Measurements from ENCODE around the genes ARSB, CMYA5, ANKRD34B, DHFR and RASGRF2.

DNA sequence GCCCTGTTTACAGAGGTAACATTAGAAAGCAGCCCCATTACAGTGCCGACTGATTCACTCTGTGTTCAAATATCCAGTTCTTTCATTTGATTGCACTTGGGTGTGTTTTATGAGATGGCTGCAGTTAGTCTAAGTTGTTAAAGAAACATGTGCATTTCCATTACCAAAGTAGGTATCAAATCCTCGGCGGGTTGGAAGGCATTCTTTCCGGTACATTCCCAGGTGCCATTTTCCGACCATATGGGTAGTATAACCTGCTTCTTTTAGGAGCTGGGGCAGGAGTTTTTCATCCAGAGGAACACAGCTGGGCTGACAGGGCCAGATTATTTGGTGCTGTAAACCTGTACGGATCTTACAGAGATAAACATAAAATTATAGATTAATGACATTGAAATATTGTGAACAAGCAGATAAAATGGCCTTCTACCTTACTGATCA is 16.2 kb downstream of the ARSB start:
- PRO-cap: no peak
- RRBS: no CpG with 5 or more reads among the region's 6 CpGs

GRCh38 chr5:78984901-78985700 is at the start of gene ARSB:
ARSB (minus strand) TSS chr5:78985310.
- PRO-cap: bidirectional peak, plus-strand start at chr5:78985436, minus-strand start at chr5:78985277
- RRBS: 3% methylated on average over 47 of the region's 87 CpGs

- PRO-cap: no peak
- RRBS: no CpG with 5 or more reads among the region's 14 CpGs
These were observed 37.2 kb downstream of the DMGDH start for GRCh38 chr5:79032134-79032849.

DNA sequence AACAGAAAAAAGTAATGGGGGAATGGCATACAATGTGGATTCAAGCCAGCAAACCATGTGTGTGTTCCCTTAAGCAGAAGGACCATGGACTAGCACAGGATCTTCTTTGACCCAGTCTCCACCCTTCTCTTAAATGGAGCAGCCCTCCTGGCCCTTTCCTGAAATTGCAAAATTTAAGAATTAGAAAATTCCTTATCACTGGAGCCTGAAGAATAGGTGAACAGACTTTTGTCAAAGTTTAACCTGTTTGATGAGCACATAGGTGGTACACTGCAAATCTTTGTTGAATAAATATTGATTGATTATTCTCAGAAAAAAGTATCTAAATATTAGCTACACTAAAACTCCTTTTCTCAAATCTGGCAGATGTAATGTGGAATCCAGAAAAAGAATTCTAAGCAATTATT is 12.6 kb downstream of the DMGDH start:
- PRO-cap: no peak

DNA sequence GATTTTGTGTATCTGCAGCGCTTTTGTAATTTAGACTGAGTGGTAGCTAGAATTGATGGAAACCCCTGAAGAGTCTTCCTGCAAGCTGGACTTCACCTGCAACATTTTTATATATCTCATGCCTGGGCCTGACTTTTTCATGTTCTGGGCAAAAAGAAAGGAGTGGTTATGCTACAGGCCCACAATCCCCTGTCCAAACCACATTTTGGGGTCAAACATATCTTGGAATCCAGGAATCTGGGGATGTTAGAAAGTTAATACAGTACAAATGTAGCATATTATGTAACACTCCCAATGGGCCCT is 4.5 kb downstream of the BHMT start:
- PRO-cap: no peak
- RRBS: no CpG with 5 or more reads among the region's 1 CpG

DNA sequence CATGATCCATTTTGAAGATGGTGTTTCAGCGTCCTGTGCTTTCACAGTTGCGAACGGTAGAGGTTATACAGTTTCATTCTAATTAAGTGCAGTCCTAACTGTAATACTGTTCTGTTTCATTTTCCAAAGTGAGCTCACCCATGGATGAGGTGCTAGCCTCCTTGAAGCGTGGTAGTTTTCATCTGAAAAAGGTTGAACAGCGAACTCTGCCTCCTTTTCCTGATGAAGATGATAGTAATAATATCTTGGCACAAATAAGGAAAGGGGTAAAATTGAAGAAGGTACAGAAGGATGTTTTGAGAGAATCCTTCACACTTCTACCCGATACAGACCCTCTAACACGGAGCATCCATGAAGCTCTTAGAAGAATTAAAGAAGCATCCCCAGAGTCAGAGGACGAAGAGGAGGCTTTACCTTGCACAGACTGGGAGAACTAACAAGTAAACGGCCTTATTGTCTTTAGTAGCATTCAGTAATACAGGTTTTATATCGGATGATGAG is 80.0 kb downstream of the JMY start:
- PRO-cap: no peak
- RRBS: no CpG with 5 or more reads among the region's 10 CpGs

GRCh38 chr5:79578865-79579316 is 33.4 kb upstream of the TENT2 start:
- PRO-cap: no peak
- RRBS: no CpG with 5 or more reads among the region's 4 CpGs

- PRO-cap: no peak
- RRBS: 96% methylated on average over 43 of the region's 80 CpGs
These were observed at the start of gene CMYA5 for GRCh38 chr5:79689373-79690649. CMYA5 (plus strand) TSS chr5:79689836.

DNA sequence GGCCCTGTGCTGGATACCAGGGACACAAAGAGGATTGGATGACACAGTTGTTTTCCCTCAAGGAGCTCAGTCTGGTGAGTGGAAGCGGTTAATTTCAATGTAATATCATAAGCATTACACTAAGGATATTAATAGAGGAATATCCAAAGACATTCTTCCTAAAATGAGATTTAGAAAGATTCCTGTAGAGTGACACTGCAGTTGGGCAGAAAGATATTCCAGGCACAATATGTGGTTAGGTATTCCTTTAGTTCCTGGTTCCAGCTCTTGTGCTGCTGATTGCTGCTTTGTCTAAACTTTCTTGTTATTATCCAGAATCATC is 6.0 kb downstream of the CMYA5 start:
- PRO-cap: no peak
- RRBS: no CpG with 5 or more reads among the region's 1 CpG

DNA sequence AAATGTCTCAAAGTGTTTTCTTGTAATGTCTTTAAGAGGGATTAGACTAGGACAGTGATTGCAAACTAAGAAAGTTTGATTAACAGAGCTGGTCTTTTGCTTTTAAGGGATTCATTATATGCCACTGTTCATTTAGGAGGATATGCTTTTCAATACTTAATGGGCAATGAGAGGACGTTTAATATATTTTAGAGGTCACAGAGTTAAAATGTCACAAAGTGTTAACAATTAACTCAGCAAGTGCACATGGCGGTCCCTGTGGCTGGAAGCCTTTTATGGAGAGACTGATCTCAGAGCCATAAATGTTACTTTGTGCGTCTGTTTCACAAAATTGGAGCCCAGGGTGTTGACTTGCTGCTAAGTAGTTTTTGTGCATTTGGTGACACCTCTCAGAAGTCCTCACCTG is 64.2 kb downstream of the CMYA5 start:
- PRO-cap: no peak
- RRBS: no CpG with 5 or more reads among the region's 3 CpGs

DNA sequence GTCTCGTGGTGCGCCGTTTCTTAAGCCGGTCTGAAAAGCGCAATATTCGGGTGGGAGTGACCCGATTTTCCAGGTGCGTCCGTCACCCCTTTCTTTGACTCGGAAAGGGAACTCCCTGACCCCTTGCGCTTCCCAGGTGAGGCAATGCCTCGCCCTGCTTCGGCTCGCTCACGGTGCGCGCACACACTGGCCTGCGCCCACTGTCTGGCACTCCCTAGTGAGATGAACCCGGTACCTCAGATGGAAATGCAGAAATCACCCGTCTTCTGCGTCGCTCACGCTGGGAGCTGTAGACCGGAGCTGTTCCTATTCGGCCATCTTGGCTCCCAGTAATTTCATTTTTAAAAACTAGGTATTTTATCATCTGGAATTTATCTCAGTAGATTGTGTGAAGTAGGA is 95.0 kb downstream of the CMYA5 start:
- PRO-cap: unidirectional peak, minus-strand start at position 188 of the sequence; unidirectional peak, minus-strand start at position 343 of the sequence
- RRBS: no CpG with 5 or more reads among the region's 25 CpGs

DNA sequence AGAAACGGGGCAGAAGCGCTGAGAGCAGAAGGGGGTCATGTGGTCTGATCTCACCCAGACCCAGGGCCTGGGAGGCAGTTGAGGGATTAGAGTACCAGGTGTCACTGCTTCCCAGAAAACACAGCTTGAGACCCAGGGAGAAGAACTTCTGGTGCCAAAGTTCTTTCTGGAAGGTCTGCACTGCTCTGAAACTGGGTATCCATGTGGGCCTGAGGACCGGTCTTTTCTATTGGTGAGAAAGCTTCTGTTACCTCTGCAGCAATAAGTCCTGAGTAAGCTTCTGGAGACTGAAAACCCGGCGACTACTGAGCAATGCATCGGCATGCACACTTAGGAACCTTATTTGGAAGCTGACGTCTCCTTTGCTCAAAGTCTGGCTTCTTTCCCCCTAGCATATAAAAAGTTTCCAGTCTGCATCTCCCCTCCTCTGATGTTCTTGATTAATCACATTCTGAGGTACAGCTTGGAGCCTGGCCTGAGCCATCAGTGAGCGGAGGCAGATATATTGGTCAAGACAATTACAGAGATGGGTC is 140.9 kb downstream of the MTX3 start:
- PRO-cap: no peak
- RRBS: no CpG with 5 or more reads among the region's 8 CpGs

DNA sequence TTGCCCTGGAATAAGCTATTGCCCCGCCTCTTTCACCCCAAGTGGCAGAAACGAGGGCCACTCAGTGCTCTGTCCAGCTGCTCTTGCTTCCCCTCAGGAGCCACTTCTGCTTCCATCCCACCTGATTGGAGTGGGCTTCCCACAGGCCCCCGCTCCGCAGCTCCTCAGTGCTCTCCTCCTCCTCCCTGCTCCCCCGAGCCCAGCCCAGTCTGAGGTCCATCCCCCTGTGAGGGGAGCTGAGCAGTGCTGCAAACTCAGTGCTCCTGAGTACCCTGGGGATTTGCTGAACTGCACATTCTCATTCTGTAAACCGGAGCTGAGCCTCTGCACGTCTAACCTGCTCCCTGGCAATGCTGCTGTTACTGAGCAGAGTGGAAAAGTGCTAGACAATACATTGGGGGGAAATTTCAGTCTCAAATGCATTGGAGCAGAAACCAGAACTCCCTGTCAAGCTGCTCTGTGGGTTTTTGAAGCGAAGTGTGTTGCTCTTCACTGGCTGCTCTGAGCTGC is 74.9 kb downstream of the THBS4 start:
- PRO-cap: no peak
- RRBS: no CpG with 5 or more reads among the region's 8 CpGs

DNA sequence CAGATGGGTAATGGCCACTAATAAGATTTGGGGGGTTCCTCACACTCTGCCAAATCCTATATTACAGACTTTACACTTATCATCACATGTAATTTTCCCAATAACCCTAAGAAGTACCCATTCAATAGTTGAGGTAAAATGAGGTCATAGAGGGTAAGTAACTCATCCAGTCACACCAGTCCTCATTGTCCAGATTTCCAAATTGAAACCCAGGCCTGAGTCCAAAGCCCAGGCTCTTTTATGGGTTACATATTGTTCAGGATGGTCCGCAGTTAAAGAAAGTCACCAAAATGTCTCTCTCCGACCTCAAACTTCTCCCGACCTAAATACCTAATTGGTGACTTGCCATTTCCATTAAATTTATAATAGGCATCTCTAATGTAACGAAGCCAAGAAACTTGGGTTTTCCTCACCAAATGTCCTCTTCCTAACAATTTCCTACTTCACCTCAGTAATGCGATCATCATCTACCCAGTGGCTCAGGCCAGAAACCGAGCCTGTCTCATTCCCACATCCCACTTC is 3.2 kb downstream of the SERINC5 start:
- PRO-cap: no peak
- RRBS: no CpG with 5 or more reads among the region's 6 CpGs

DNA sequence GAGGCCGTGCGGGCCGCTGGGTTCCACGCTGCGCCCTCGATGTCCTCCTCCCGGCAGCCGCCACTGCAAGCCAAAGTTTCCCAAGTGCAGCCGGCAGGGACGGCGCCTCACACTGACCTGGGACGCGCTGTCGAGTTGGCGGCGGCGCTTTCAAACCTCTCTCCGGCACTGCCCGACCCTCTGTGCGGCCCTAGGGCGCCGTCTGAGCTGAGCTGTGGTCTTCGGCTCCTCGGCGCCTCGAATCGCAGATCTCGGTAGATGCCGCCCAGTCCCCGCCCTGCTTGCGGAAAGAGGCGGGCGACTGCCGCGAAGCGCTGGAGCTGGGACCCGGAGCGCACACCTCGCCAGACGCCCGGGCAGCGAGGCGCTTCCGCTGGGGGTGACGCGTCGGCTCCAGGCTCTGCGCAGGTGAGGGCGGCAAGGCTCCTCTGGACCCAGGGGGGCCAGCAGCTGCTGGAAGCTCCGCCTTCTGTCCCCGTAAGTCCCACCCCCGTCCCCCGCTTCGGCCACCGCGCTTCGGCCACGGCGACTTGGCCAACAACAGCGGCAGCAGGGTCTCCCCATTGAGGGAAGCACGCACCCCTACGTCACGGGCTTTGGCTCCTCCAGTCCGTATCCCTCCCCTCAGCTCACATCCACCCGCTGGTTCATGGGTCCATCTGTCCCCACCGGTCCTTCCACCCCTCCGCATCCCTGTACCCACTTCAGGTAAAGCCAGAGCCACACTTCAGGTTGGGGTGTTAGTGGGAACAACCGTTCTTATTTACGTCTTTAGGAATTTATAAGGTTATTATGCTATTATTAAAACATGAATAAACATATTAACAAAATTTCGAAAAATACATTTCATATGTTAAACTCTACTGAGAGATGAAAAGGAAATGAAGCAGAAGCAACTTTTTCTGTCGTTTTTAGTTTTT is at the start of gene ANKRD34B:
Gene ANKRD34B, minus strand, starts transcription at position 244 of the 920 bp plus-strand sequence.
- PRO-cap: no peak
- RRBS: 7% methylated on average over 18 of the region's 71 CpGs

GRCh38 chr5:80654865-80655432 is at the start of gene DHFR:
DHFR (minus strand) TSS chr5:80654983.
- PRO-cap: bidirectional peak, plus-strand start at chr5:80655152, minus-strand start at chr5:80654961
- RRBS: no CpG with 5 or more reads among the region's 26 CpGs

DNA sequence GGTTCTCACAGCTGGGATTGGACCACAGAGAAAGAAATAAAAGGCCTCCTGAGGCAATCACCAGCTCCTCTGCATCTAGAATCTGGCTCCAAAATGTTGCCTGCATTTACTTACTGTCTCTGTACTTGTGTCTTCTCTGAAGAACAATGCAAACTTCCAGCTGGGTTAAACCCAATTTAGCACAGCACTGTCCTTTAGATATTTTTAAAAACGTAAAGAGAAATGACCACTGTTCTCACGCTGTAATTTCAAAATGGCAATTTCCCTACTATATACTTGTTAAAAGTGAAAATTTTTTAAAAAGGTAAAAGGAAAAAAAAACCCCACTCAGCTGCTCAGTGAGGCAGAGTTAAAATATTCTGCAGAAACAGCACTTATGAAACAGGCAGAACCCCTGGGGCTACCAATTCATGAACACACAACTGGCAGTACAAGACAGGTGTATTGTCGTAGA is 1.7 kb upstream of the RASGRF2 start:
- PRO-cap: no peak
- RRBS: no CpG with 5 or more reads among the region's 3 CpGs

- PRO-cap: bidirectional peak, plus-strand start at chr5:80960363, minus-strand start at chr5:80960274
- RRBS: 2% methylated on average over 24 of the region's 69 CpGs
These were observed at the start of gene RASGRF2 for GRCh38 chr5:80959778-80960452. RASGRF2 (plus strand) TSS chr5:80960363.

DNA sequence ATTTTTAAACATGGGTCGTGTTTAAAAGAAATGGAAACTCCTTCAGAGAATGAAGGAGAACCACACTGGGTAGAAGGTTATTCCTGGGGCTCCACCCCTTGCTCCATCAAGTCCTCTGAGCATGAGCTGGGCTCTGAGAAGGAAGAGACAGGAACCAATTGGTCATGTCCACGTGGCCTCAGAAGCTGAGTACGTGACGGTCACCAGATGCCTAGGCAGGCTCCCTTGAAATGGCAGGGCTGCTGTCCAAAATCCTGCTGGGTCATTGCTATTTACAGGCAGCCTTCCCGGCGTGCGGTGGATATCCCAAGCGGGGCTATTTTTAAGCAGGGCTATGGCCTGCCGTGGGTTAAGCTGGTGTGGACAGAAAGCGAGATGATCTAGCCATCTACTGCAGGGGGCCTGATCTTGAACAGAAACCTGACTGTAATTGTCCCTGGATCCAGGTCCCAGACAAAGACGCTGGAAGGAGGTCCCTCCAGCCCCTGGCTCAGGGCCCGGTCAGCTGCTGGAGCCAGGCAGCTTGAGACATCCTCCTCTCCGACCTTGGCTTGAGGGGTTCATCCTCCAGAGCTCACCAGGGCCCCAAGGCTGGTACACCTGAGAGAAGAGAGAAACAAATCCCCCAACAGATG is 586 bp upstream of the CKMT2 start:
- PRO-cap: no peak
- RRBS: no CpG with 5 or more reads among the region's 13 CpGs

GRCh38 chr5:81235809-81236588 is 2.9 kb downstream of the CKMT2 start:
- PRO-cap: no peak
- RRBS: no CpG with 5 or more reads among the region's 6 CpGs